ENCODE measurements around a stretch of chr12.

DNA sequence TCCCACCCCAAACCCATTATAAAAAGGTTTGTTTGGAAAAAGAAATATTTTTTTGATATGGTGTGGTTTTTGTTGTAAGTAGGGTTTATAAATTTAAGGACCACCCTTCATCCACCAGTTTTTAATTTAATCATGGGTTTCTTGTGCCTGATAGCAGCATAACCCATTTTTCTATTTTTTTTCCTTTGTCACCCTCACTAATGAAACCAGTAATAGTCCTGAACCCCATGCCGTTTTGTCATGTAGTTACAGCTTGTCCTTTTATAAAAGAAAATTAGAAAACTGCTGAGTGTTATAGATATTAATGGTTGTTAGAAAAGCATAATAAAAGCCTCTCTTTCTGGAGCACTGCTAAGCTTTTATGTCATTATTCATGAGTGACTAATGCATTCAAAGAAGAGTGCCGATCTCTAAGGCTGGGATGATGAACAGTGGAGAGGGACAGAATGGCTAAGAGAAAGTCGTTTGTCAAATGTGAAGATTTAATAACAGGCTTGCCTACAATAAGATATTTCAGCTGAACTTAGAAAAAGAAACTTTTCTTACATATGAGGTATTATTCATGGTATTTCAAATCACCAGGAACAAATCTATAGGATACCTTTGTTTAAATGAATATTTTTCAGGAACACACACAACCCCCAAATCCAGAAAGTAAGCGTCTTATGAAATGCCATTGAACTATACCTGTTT is 121.7 kb downstream of the MGAT4C start:
- PRO-cap, result no peak
- RAMPAGE, long total RNA, 2 experiments, result no peak in any of the 2 experiments

DNA sequence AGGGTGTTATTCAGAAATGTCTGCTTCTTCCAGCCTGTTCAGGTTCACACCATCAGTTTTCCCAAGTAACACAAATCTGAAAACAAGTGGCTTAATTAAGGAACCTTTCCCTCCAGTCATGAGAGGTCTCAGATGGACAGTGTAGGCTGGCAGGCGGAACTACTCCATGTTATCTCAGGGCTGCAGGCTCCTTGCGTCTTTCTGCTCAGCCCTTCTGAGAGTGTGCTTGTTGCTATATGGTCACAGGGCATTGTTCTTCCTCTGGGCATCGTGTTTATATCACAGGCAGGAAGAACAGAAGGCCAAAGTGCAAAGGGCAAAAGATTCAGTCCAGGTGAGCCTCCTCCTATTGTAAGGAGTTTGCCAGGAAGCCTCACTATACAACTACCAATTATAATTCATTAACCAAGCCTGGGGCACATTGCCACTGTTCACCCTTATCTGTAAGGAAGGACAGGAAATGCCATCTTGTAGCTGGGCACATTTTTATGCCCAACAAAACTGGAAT is 195.4 kb upstream of the KITLG start:
- PRO-cap, result no peak
- RAMPAGE, long total RNA, 2 experiments, result no peak in any of the 2 experiments

DNA sequence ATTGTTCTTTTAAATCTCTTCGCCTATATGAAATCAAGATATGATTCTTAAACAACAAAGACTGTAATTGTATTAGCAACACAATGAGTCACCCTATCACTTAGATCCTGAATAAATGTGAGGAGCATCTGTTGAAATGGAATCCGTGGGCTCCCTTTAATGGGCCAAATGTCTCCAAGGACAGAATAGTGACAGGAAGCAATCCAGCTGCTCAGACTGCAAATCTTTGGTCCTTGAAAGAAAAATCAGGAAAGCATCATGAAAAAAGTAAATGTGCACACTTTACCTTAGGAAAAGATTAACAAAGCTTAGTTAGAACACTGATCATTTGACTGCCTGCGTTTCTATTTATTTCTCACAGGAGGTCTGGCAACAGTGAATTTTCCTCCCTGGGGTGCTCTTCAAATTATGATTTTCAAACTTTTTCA is 271.1 kb downstream of the DUSP6 start:
- PRO-cap, result no peak
- RAMPAGE, long total RNA, 2 experiments, result no peak in any of the 2 experiments

DNA sequence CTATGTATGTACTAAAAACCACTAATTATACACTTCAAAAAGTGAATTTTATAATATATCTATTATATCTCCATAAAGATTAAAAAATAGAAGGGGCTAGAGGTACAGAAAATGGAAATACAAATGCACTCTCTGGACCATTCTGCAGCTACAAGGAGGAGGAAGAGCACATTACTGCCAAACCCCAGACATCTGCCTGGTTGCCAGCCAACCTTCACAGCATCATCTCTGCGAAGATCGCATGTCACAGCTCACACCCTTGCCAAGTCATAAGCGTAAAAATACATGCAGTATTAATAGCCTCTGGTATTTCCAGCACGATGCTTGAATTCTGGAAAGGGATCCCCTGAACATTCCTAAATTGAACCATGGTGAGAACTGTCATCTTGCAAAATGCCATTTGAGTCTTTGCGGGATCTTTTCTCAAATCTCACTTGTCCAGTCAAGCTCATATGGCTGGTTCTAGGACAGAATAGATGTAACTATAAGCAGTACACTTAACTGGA is 211.7 kb downstream of the DUSP6 start:
- PRO-cap, result bidirectional peak, plus-strand start at position 300 of the sequence, minus-strand start at position 152 of the sequence
- RAMPAGE, long total RNA, 2 experiments, result no peak in any of the 2 experiments

GRCh38 chr12:89351282-89352135 is 792 bp downstream of the DUSP6 start:
- PRO-cap, result bidirectional peak, plus-strand start at chr12:89351867, minus-strand start at chr12:89351535
- RAMPAGE, long total RNA, 2 experiments, result no peak in any of the 2 experiments

- PRO-cap, result no peak
- RAMPAGE, long total RNA, 2 experiments, result no peak in any of the 2 experiments
Measured at GRCh38 chr12:89368455-89368807, 16.1 kb upstream of the DUSP6 start.

DNA sequence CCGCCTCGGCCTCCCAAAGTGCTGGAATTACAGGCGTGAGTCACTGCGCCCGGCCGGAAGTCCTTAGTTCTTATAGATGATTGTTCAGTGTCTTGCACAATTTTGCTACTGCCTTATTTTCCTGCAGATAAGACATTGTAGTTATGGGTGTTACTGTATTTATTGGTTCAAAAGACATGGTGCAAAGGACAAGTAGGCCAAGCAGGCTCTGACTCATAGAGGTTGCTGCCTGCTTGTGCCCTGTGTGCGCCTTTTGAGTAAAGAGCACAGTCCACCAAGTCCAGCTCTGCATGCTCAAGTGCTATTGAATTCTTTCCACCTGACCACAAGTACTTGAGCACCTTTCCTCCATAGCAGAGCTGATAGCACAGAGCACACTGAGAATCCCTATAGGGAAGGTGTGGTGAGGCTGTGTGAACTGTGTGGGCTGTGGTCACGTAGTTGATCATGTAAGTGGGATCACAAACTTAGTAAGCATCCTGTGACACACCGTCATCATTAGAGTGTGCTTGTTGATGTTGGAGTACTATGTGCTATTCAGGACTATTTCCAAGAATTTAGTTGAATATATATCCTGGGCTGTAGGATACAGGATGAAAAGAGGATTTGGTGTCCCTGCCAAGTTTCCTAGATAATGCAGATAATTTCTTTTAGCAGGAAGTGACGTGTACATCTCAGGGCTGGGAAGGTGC is 23.4 kb upstream of the DUSP6 start:
- PRO-cap, result no peak
- RAMPAGE, long total RNA, 2 experiments, result no peak in any of the 2 experiments

DNA sequence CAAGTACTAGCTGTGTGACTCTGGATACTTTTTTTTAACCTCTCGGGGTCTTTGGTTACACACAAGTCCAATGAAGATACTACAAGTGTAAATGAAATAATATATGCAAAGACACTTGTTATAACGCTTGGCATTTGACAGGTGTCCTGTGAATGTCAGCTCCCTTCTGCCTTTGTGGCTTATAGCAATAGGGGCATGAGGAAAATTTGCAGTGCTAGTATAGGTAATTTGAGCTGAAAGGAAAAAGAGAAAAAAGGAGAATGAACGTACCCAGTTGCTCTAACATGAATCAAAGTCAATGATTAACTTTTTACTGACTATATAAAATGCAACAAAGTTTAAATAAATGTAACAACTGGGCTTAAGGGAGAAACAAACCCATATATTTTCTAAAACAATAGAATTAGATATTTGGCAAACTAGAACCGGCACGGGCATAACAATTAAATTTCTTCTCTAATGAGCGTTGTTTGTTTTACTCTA is 25.6 kb upstream of the DUSP6 start:
- PRO-cap, result no peak
- RAMPAGE, long total RNA, 2 experiments, result no peak in any of the 2 experiments

GRCh38 chr12:89438799-89439478 is 85.7 kb downstream of the GALNT4 start:
- PRO-cap, result no peak
- RAMPAGE, long total RNA, 2 experiments, result no peak in any of the 2 experiments

- PRO-cap, result no peak
- RAMPAGE, long total RNA, 2 experiments, result no peak in any of the 2 experiments
Measured at GRCh38 chr12:89694290-89694814, 14.3 kb downstream of the ATP2B1 start.

GRCh38 chr12:89700401-89700961 is 8.2 kb downstream of the ATP2B1 start:
- PRO-cap, result no peak
- RAMPAGE, long total RNA, 2 experiments, result no peak in any of the 2 experiments

DNA sequence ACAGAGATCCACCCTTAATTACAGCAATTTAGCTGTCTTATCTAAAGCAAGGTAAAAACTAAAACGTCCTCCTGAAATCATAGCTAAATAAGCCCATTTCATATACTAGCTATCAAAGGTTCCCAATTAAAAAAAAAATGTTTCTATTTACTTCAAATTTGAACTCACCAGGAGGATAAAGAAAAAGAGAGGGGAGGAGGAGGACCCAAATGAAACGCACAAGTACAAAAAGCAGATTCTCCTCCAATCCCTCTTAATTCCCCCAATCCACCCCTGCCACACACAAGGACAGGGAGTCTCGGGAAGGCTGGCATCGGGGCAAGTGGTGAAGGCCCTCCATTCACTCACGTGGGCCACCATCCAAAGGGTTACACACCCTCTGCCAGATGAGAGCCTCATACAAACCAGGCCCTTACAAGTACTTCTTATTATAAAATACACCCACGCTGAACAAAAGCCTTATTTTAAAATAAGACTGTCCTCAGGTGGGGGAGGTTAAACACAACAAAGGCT is 1.7 kb downstream of the ATP2B1 start:
- PRO-cap, result no peak
- RAMPAGE, long total RNA, 2 experiments, result no peak in any of the 2 experiments

DNA sequence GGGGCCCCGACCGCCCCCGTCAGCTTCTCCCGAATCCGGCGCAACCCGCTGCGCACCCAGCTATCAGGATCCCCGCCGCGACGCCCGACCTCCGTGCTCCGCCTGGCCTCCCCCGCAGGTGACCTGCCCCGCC is 345 bp downstream of the ATP2B1 start:
- PRO-cap, result no peak
- RAMPAGE, long total RNA, 2 experiments, result no peak in any of the 2 experiments

DNA sequence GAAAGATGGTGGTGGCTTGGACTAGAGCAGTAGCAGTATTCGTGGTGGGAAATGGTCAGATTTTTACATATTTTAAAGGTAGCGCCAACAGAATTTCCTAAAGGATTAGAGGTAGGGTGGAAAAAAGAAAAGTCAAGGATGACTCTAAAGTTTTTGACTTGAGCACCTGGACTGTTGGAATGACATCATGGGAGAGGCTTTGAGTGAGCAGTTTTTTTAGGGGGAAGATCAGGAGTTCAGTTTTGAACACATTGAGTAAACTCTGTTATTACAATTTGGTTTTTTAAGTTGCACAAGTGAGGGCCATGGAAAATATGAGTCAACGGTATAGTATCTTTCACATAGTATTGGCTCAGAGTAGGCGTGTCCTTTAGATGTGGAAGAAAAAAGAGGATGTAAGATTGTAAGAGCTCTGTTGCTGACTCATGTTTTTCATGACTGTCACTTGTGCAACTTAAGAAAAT is 47.9 kb upstream of the ATP2B1 start:
- PRO-cap, result no peak
- RAMPAGE, long total RNA, 2 experiments, result no peak in any of the 2 experiments

GRCh38 chr12:89863265-89864022 is 154.8 kb upstream of the ATP2B1 start:
- PRO-cap, result no peak
- RAMPAGE, long total RNA, 2 experiments, result no peak in any of the 2 experiments

DNA sequence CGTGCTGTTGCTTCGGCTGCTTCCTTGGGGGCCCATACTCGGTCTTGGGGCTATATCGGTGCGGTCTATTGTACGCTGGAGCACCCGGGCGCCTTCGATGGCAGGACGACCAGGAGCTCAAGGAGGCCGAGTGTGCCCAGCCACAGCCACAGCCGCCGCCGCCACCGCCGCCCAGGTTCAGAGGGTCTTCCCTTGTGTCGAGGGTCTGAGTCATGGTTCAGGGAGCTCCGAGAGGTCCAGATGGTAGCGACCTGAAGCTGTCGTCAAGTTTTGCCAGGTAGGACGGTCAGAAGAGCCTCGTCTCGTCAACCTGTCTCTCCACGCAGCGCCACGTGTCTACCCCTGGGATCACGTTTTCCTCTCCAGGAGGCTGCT is 460 bp downstream of the CCER1 start:
- PRO-cap, result no peak
- RAMPAGE, long total RNA, 2 experiments, result no peak in any of the 2 experiments

- PRO-cap, result bidirectional peak, plus-strand start at chr12:91224620, minus-strand start at chr12:91224558
- RAMPAGE, long total RNA, 2 experiments, result no peak in any of the 2 experiments
Measured at GRCh38 chr12:91224290-91224880, 41.8 kb upstream of the DCN start.

GRCh38 chr12:91272305-91273210 is 89.9 kb upstream of the DCN start:
- PRO-cap, result bidirectional peak, plus-strand start at chr12:91272652, minus-strand start at chr12:91272675; unidirectional peak, plus-strand start at chr12:91272652
- RAMPAGE, long total RNA, 2 experiments, result no peak in any of the 2 experiments

DNA sequence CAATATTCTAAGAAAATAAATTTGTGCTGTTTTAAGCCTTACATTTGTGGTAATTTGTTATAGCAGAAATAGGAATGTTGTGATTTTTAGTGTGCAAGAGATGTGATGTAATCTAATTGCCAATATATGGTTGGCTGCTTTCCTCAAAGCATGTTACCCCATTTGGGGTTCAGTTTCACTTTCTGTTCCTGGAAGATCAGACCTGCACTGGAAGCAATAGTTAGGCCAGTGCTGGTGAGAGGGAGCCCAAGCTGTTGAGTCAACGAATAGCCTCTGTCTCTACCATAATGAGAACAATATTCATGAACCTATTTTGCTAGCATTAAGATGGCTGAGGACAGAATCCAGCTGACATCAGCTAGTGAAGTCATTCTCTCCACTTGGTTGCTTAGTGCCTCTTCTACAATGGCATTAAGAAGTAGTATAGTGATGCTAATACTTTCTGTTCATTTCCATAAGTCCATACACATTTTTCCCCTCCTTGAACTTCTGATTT is 379.9 kb upstream of the DCN start:
- PRO-cap, result no peak
- RAMPAGE, long total RNA, 2 experiments, result no peak in any of the 2 experiments

GRCh38 chr12:91578780-91579175 is 396.2 kb upstream of the DCN start:
- PRO-cap, result no peak
- RAMPAGE, long total RNA, 2 experiments, result no peak in any of the 2 experiments